Measurements from ENCODE around the gene CDK14.

- RRBS: 2% methylated on average over 64 of the region's 132 CpGs
These were observed at the start of gene CDK14 for GRCh38 chr7:90595519-90596734. CDK14 (plus strand) TSS chr7:90596321.

GRCh38 chr7:90766684-90767024, 170.5 kb downstream of the CDK14 start:
- RRBS: no CpG with 5 or more reads among the region's 8 CpGs

DNA sequence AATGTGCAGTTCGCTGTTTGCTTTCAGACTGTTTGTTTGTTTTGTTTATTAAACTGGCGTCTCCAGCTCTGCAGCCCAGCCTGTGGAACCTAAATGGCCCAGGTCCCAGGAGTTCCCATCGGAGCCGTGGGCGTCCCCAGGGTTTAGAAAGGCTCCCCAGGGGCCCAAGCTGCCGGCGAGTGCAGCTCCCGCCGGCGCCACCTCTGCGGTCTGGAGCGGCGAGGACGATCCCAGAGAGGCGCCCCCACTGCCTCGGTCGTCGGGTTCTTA, 908 bp upstream of the FZD1 start:
- RRBS: no CpG with 5 or more reads among the region's 18 CpGs

DNA sequence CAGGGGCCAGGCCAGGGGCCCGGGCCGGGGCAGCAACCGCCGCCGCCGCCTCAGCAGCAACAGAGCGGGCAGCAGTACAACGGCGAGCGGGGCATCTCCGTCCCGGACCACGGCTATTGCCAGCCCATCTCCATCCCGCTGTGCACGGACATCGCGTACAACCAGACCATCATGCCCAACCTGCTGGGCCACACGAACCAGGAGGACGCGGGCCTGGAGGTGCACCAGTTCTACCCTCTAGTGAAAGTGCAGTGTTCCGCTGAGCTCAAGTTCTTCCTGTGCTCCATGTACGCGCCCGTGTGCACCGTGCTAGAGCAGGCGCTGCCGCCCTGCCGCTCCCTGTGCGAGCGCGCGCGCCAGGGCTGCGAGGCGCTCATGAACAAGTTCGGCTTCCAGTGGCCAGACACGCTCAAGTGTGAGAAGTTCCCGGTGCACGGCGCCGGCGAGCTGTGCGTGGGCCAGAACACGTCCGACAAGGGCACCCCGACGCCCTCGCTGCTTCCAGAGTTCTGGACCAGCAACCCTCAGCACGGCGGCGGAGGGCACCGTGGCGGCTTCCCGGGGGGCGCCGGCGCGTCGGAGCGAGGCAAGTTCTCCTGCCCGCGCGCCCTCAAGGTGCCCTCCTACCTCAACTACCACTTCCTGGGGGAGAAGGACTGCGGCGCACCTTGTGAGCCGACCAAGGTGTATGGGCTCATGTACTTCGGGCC, 1.0 kb downstream of the FZD1 start:
- RRBS: 1% methylated on average over 11 of the region's 67 CpGs

- RRBS: no CpG with 5 or more reads among the region's 5 CpGs
These were observed 700 bp downstream of the AKAP9 start for GRCh38 chr7:91941420-91941704.

DNA sequence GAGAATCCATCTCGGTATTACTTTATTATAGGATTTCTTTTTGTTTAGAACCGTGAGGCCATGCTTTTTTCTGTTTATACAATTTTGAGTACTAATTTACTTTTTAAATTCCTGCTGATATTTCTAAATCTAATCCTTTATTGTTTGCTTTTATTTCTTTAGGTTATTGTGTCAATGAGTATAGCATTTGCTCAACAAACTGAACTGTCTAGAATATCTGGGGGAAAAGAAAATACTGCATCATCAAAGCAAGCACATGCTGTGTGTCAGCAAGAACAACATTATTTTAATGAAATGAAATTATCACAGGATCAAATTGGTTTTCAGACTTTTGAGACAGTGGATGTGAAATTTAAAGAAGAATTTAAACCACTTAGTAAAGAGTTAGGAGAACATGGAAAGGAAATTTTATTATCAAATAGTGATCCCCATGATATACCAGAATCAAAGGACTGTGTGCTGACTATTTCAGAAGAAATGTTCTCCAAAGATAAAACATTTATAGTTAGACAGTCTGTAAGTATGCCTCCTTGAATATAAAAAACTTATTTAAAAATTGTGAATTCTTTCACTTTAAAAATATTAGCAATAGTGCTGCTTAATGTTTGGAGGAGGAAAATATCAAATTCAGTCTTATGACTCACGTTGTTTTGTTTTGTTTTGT, 95.9 kb downstream of the CYP51A1 start:
- RRBS: no CpG with 5 or more reads among the region's 3 CpGs

DNA sequence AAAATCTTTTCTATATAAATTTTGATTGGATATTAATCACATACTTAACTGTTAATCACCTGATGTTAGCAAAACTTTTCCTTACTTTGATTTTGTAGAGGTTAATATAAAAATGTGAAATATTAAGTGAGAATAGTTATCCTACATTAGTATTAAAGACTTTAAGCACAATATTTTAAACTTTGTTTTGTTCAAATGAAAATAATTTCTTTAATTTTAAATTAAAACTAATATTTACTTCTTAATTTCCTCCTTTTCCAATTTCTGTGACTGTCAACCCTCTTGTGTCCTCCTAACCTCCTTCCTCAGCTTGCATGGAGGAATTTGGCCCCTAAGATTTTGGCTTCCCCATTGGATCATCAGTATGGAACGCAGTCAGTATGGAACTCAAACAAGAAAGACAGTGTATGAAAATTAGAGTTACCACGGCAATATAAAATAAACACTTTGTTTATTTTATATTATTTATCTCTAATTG, 91.3 kb downstream of the CYP51A1 start:
- RRBS: no CpG with 5 or more reads among the region's 2 CpGs

DNA sequence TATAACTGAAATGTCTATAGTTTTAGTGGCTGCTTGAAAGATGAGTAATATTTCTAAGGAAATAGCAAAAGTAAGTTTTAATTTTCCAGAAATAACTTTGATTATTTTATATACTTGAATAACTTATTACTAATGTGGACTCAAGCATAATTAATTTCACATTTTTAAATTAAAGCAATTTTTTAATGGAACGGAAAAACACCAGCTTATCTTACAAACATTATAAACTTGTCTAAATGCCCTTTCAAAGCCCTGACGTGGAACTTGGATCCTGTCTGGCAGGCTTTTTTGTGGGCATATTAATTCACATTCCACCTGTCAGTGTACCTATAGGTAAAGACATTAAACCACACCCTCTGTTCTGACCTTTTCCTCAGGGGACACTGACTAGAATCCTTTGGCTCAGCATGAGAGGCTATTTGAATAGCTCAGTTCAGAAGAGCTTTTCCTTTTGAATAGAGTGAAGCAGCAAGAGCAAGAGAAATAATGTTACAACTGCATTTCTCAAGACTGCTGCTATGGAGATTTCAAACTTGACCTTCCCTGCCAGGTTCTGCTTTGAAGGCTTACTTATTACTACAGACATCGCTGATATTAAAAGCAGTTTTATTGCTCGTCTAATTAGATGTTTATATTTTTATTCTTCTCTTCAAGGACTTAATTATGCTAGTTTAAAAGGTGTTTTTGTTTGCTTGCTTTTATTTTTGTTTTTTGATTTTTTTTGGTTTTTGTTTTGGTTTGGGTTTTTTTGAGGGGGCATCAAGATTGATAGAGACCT, 76.9 kb downstream of the CYP51A1 start:
- RRBS: no CpG with 5 or more reads among the region's 4 CpGs

- RRBS: no CpG with 5 or more reads among the region's 18 CpGs
These were observed 1.0 kb upstream of the CYP51A1 start for GRCh38 chr7:92135147-92135874.

GRCh38 chr7:92179448-92180199, 682 bp upstream of the LRRD1 start:
- RRBS: no CpG with 5 or more reads among the region's 18 CpGs

DNA sequence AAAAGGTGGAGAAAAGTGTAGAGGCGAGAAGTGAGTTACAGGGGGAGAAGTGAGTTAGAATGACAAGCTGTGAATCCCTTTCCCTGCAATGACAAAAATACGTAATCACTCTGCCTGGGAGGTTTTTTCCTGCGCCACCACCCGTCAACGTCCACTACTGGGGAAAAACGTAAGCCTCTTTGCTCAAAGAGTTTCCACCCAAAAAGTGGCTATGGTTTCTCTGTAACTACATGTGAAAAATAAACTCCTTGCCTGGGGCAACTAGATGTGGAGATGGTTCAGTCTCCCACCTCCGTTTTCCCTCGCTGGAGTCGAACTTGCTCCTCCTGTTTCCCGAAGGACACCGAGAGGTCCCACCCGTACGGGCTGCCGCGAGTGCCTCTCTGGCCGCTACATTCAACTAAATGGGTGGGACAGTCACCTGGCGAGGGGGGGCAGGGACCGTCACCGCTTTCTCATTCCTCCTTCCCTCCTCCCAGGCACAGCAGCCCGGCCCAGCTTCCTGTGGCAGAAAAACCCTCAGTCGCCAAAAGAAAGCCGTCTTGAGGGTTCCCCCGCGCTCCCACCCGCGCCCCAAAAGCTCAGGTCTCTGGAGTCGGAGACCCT, 436 bp downstream of the KRIT1 start:
- RRBS: no CpG with 5 or more reads among the region's 27 CpGs

DNA sequence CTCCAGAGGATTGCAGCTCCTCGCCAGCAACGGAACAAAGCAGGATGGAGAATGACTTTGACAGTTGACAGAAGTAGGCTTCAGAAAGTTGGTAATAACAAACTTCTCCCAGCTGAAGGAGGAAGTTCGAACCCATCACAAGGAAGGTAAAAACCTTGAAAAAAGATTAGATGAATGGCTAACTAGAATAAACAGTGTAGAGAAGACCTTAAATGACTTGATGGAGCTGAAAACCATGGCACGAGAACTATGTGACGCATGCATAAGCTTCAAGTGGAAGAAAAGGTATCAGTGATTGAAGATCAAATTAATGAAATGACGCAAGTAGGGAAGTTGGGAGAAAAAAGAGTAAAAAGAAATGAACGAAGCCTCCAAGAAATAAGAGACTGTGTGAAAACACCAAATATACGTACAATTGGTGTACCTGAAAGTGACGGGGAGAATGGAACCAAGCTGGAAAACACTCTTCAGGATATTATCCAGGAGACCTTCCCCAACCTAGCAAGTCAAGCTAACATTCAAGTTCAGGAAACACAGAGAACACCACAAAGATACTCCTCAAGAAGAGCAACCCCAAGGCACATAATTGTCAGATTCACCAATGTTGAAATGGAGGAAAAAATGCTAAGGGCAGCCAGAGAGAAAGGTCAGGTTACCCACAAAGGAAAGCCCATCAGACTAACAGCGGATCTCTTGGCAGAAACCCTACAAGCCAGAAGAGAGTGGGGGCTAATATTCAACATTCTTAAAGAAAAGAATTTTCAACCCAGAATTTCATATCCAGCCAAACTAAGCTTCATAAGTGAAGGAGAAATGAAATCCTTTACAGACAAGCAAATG, 66.2 kb upstream of the GATAD1 start:
- RRBS: no CpG with 5 or more reads among the region's 10 CpGs

DNA sequence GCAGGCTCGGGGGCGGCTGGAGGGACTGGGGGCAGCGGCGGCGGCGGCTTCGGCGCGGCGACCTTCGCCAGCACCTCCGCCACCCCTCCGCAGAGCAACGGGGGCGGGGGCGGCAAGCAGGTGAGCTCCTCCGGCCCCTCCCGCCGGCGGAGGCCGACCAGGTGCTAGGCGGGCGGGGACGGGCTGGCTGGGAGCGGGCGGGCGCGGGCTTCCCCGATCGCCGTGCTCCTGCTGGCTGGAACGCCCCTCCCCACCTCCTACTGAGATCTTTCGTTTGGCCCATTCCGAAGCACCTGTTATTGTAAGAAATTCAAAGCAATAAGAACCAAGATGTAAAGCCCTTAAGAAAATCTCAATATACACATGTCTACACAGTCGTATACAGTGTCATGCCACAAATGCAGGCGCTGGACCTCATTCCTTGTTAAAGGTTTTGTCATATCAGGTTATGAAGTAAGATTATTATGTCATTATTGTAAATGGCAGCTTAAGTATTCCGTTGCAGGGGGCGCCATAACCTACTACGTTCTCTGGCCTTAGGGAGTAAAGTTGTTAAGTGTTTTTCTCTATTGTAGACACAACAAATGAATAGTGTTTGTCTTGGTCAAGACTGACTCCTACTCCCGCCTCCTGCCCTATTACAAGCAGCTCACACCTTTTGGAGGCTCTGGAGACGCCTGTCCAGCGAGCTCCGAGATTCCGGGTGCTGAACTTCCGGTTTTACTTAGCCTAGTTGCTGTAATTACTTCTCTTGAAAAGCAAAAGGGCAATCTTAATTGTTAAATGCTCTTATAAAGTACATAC, 779 bp downstream of the GATAD1 start:
- RRBS: no CpG with 5 or more reads among the region's 45 CpGs

DNA sequence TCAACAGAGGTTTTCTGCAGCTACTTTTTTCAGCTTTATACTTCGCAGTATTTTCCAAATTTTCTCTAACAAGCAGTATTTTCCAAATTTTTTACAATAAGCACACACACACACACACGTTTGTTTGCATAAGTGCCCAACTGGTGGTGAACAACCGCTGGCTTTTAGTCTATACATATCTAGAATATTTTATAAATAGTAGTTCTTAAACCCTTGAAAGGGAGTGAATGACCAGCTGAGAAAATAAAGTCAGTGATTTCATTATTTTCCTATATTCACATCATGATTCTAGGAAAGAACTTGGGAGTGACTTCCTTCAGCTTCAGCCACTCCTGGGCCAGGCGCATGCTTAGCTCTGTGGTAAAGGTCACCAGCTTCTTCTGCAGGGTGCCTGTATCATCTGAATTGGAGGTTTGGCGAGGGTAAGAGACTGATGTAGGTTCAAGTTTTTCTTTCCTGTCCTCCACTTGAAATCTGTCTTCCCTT, 13.6 kb downstream of the GATAD1 start:
- RRBS: no CpG with 5 or more reads among the region's 5 CpGs

- RRBS: no CpG with 5 or more reads among the region's 4 CpGs
These were observed 69.9 kb downstream of the CDK6 start for GRCh38 chr7:92766401-92766976.

DNA sequence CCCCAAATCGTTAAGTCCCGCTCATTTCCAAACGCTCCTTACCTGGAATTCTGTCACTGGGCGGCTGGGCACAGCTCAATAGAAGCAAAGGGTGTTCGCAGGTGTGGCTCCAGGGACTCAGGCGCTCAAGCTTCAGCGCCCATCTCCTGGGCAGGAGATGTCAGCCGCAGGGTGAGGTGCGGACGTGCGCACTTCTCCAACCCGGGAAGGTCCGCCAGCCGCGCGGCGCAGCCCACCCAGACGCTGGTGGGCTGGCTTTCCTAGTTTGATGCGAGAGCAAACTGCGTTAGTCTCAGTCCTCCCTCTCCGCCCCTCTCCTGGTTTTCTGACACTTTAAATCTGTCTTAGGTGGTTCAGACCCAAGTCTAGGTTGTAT, 289 bp downstream of the CALCR start:
- RRBS: no CpG with 5 or more reads among the region's 21 CpGs

GRCh38 chr7:93640119-93641008, 65.8 kb upstream of the CALCR start:
- RRBS: no CpG with 5 or more reads among the region's 19 CpGs

DNA sequence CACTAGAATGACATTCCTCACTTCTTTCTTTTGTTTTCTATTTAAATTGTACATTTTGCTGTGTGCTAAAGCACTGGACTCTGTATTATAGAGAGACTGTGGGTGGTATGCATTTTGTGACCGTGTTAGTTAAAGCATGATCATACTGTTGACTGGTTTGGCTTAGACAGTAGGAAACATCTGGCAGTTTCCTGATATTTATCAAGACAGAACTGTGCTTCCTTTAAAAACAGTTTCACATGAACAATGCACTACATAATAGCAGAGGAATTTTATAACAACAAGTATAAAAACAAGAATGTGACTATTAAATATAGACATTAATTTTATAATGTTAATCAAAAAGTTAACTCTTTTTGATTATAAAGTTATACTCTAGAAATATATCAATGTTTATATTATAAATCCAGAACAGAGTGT, 23.2 kb downstream of the GNG11 start:
- RRBS: no CpG with 5 or more reads among the region's 1 CpG

GRCh38 chr7:94052491-94052831, 48.3 kb upstream of the BET1 start:
- RRBS: no CpG with 5 or more reads among the region's 2 CpGs

All from AG09309 (cell line).